ENCODE results near the gene TTBK1.

DNA sequence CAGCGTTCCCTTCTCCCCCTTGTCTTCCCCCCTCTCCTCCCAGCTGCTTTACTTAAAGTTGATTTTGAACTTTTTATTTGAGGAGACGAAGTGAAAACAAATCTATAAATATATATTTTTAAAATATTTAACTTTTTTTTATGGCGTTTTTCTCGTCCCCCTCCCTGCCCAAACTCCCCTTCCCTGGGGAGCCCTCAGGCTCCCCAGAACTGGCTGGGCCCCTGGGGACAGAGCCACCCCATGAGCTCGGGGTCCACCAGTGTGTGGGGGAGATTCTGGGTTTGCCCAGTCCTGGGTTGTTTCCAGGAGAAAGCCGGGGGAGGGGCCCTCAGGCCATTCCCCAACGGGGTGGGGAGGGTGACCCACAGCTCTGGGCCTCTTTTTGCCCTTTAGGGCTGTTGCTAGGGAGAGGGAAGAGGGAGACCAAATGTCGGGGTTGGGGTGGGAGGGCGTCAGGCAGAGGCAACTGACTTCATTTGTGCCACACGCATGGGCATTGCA is 2.1 kb upstream of the CUL9 start:
- RRBS, result no CpG with 5 or more reads among the region's 10 CpGs

- RRBS, result no CpG with 5 or more reads among the region's 2 CpGs
Measured at GRCh38 chr6:43180329-43181012, 1.5 kb upstream of the CUL9 start.

DNA sequence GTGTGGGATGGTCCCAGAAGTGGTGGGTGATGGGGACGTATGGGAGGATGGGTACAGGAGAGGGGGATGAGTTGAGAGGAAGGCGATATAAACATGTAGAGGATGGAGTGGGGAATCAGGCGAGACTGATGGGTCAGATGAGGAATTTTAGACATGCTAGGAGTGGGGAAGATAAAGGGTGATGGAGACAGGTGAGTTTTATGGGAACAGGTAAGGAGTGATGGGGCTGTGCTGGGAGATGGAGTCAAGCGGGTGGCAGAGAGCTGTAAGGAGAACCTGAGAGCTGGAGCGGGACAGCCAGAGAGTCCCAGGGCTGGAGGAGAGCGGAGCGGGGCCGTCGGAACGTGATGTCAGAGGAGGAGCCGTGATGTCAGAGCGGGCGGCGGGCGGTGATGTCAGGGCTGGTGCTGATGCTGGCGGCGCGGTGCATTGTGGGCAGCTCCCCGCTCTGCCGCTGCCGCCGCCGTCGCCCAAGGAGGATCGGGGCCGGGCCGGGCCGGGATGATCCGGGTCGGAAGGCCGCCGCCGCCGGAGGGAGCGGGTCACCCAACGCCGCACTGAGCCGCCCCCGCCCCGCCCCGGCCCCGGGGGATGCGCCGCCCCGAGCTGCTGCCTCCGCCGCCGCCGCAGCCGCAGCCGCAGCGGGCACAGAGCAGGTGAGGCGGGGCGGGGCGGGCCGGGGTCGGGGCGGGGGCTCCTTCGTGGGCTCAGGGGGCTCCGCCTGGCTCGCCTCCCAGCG is at the start of gene TTBK1:
TSS of gene TTBK1 (plus strand) at position 429 of the 739 bp plus-strand sequence.
- RRBS, result 4% methylated on average over 18 of the region's 62 CpGs

- RRBS, result 14% methylated on average over 12 of the region's 30 CpGs
Measured at GRCh38 chr6:43246373-43247170, 3.3 kb downstream of the TTBK1 start.

GRCh38 chr6:43273952-43274475 is 24.0 kb upstream of the SLC22A7 start:
- RRBS, result no CpG with 5 or more reads among the region's 8 CpGs

DNA sequence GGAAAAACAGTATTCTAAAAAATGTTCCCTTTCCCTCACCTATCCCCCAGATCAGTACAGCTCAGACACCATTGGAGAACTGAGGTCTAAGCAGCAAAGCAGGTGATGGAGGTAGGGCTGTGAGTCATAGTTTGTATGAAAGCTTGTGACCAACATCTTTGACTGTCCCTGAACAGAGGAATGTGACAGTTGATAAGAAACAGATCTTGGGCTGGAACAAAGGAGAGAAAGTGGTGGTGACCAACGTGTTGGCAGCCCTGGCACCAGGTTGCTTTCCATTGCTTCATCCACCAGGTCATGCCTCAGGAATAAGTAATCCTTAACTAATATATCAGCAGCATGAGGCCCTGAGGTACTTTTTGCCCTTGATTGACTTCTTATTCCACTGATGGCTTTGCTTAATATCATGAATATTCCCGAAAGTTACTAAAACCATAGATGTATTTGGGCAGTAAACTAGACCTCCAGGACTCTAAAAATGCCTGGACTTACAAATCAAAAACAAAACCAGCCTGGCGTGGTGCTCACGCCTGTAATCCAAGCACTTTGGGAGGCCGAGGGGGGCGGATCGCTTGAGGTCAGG is 20.0 kb upstream of the CRIP3 start:
- RRBS, result no CpG with 5 or more reads among the region's 7 CpGs

DNA sequence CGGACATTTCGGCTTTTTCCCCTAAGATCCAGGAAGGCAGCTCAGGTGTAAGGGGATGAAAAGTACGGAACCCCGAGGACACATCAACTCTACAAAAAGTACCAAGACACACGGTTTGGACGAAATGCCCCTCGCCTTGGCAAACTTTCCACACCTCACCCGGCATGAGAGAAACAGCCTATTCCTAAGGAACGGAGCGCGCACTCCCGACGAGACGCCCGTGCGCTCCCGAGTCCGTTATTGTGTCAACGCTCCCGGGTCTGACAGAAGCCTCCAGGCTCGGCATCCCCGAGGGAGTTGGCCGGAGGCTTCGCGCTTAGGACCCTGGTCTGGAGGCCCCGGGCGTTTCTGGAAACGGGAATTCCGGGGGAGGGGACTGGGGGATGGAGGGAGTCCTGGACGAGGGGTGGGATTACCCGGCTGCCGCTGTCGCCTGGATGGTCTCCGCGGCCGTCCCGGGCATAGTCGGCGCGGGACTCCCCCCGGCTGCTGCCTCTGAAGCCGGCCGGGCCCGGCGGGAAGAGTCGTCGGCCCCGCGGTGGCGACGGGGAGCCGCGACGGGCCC is 814 bp downstream of the ZNF318 start:
- RRBS, result 1% methylated on average over 29 of the region's 54 CpGs

DNA sequence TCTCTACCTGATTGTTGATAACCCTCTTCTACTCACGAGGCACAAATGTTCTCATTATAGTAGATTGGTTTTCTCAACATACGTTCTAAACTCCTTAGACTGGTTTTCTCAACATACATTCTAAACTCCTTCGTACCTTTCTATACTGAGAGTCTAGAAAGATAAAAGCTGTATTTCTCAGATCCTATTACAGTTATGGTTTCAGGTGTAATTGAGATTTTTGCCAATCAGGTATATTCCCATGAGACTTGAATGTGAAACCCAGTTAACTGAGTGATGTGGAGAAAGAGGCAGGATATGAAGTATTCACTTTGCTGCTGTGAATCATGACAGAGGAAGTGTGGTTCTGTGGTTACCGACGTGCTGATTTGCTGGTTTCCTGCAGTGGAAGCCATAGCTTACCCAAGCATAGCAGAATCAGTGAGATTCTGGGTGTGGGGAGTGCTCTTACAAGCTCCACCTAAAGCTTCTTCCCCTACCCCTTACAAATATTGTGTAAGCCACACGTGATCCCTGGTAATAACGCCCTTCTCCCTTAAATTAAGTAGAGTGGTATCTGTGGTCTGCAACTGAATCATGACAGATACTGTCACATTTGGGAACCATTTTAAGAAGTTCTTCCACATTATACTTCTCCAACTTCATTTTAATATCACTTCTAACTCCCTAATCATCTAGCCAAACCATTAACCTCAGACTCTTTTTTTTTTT is 14.3 kb upstream of the ZNF318 start:
- RRBS, result no CpG with 5 or more reads among the region's 7 CpGs

GRCh38 chr6:43438508-43439155 is 11.3 kb downstream of the ABCC10 start:
- RRBS, result no CpG with 5 or more reads among the region's 7 CpGs

- RRBS, result 89% methylated on average over 4 of the region's 29 CpGs
Measured at GRCh38 chr6:43504514-43505636, 5.3 kb downstream of the LRRC73 start.

GRCh38 chr6:43668033-43668688 is 19.4 kb downstream of the MRPS18A start:
- RRBS, result no CpG with 5 or more reads among the region's 16 CpGs

DNA sequence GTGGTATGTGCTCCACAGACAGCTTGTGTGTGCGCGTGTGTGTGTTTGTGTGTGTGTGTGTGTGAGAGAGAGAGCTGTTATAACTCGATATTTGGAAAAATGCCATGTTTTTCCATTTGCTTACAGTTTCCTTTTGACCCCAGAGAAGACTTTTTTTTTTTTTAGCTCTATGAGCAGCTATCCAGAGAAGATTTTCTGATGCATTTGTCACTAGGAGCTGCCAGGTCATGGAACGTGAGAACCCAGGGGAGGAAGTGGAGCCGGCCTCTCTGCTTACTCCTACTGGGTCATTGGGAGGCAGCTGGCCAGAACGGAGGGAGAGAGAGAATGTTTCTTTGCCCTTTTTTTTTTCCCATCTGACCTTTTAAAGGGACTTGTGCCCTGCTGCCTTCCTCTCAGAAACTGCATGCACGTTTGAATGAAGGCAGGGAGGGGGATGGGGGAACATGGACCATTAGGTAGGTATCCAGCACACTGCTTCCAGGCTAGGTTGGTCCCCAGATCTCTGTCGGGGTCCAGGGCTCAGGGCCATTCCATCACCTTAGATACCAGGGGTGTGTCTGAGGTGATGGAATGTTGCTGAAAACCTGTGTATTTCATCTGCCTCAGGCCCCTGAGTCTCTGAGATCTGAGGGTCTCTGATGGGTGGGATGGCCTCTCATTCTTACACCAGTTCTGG is 11.1 kb upstream of the MRPS18A start:
- RRBS, result no CpG with 5 or more reads among the region's 8 CpGs

DNA sequence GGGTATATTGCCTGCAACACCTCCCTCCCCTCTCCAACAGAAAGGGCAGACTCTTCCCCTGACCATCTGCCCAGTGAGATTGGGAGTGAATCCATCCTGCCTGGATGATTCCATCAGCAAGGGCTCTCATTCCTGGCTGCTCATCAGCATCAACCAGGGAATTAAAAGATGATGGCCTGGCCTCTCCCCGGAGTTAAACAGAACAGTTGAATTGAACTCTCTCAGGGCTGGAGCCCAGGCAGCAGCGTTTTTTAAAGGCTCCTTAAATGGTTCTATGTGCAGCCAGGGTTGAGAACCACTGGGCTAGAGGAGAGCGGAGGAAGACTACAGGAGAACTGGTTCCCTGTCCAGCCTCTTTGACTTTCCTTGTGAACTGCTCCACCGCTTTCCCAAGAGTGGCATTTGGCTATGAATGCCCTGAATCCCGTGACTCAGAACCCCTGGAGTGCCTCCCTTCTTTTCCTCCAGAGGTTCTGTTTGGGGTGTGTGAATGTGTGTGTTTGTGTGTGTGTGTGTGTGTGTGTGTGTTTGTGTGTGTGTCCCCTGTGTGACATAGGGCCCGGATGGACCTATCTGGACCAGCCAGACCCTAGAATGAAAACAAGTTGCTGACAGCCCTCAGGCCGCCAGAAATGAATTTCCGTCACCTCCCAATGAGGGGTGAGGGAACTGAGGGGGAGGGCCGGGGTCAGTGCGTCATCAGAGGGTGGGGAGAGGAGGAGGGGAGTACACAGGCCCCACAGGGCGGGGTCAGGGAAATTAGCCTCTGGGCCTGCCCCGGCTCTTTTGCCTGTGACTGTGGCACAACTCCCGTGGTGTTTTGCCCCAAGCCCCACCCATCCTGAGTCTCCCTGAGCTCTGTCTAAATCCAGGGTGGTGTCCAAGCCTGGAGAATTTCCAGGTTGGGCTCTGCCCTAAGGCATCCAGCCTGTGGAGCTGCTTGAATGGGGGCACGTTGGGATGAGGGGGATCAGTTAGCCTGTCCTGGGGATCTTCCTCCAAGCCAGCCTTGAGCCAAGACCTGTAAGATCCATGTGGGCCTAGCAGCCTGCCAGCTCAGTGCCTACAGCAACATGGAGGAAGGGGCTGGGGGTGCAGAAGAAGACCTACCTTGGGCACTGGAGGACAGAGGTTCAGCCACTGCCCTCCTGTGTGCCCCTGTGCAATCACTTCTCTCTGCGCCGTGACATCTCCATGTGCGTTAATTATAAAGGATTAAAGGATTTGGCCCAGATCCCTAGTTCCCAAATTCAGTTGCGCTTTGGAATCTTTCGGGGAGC is 15.1 kb upstream of the MRPS18A start:
- RRBS, result 2% methylated on average over 5 of the region's 19 CpGs

DNA sequence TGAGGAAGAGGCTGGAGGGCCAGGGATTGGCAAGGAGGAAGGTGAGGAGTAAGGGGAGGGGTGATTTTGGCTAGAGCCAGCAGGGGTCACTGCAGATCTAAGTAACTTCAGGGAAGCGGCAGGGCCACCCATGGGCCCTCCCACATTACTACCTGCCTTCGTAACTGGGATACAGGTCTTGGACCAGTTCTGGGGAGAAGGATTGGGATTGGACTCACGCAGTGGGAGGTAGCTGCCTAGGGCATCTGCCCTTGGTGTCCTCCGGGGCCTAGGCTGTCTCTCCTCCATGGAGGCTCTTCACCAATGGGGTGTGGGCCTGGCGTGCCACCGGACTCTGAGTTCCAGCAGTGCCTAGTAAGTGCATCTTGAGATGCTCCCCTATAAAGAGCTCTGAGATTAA is 36.3 kb upstream of the MRPS18A start:
- RRBS, result 85% methylated on average over 3 of the region's 6 CpGs

DNA sequence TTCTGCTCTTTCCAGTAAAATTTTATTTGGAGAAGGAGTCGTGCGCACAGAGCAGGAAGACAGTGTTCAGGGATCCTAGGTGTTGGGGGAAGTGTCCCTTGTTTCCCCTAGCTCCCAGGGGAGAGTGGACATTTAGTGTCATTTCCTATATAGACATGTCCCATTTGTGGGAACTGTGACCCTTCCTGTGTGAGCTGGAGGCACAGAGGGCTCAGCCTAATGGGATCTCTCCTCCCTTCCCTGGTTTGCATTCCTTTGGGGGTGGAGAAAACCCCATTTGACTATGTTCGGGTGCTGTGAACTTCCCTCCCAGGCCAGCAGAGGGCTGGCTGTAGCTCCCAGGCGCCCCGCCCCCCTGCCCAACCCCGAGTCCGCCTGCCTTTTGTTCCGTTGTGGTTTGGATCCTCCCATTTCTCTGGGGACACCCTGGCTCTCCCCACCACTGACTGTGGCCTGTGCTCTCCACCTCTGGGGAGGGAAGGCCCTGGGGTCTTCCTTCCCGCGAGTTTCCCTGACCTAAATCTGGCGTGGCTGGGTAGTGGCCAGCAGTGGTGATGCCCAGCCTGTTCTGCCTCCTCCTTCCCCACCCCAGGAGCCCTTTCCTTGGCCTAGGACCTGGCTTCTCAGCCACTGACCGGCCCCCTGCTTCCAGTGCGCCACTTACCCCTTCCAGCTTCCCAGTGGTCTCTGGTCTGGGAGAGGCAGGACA is 4.8 kb downstream of the VEGFA start:
- RRBS, result no CpG with 5 or more reads among the region's 13 CpGs

DNA sequence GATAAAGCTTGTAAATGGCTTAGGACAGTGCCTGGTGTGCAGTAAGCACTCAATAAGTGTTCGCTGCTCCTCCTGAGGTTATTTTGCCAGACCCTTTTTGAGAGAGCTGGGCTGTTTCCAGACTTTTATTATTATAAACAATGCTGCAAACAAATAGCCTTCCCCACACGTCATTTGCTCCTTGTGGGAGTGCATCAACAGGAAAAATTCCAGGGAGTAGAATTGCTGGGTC is 70.7 kb downstream of the VEGFA start:
- RRBS, result no CpG with 5 or more reads among the region's 2 CpGs

GRCh38 chr6:43909596-43910221 is 139.7 kb downstream of the VEGFA start:
- RRBS, result no CpG with 5 or more reads among the region's 7 CpGs

DNA sequence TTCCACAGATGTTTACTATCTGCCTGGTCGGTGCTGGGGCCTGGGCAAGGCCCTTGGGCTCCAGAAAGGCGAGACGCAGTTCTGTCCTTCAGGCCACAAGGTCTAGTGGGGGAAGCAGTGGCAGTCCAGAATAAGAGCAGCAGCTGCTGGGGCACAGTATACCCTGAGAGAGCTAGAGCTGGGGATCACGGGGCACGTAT is 103.1 kb downstream of the MRPL14 start:
- RRBS, result no CpG with 5 or more reads among the region's 5 CpGs

DNA sequence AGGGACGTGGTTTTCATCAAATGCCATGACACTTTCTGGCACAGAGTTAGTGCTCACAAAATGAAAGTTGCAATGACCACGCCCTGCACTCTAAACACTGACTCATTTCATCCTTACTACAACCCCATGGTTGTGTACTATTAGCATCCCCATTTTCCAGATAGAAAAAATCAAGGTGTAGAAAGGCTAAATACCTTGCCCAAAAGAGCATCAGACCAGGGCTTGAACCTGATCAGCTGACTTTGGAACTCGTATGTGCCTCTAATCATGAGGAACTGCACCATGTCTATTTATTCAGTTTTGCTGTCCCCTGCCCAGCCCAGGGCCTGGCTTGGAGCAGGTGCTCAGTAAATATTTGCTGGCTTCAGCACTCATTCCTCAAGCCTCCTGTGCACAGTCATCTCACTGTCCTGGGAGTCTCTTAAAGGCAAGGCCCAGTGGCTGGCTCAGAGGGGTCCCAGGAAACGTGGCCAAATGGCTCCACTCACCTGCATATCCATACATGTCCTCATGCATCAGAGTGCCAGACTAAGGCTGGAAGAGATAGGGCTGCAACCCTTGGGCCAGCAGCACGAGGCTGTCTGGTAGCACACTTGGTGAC is 77.8 kb downstream of the MRPL14 start:
- RRBS, result no CpG with 5 or more reads among the region's 5 CpGs

- RRBS, result 30% methylated on average over 2 of the region's 4 CpGs
Measured at GRCh38 chr6:44051523-44051969, 75.7 kb downstream of the MRPL14 start.